Airway epithelial cell (primary cell): ENCODE measurements around a stretch of chr20.

DNA sequence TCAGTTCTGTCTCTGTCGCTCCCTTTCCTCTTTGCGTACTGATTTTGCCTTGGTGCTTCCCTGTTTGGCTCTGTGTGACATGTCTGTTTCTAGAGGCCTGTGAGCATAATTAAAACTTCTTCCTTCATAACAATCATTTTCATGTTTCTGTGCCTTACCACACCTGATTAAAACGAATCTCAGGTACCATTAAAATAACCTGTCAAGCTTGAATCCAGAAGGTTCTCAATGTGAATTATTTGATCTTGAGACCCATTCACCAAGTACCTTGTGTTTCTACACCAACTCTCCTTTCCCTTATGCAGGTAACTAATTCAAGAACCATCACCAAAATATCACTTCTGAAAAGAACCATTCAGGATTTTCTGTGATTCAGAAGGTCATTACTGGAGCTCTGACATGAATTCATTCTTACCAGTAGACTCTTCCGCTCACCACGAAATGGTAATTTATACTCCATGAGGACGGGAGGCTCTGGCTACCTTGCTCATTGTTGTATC, 42.7 kb downstream of the RALGAPA2 start:
- RAMPAGE, long total RNA = no peak

DNA sequence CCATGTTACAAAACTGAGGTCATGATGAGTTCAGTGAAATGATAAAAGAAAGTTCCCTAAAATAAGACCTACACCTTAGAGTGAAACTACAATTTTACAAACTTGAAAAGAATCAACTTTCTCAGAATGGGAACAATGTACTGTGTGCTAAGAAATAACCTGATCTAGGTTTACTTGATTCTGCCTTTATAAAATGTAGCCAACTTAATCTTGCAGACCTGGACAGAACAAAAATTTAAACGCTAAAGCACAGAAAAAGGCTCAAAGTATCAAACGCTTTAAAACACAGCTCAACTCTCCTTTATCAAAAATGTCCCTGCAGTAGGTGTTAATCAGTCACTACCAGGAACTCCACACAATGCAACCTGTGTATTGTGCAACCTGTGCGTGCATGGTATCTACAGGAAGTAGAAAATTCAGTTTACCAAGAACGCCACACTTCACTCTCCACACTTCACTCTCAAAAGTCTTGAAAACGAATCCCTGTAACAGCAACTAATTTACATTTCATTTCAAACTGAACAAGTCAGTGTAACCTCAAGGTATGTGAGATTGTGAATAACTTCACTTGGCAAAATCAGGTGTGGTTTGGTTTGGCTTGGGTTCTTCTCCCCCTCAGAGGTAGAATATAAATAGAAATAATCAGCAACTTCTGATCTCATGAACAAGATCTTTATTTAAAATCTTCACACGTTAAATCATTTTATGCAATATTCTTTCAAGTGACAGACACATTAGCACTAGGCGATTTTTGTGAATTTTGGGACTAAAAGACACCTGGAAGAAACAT, 1.7 kb downstream of the RALGAPA2 start:
- RAMPAGE, long total RNA = no peak

DNA sequence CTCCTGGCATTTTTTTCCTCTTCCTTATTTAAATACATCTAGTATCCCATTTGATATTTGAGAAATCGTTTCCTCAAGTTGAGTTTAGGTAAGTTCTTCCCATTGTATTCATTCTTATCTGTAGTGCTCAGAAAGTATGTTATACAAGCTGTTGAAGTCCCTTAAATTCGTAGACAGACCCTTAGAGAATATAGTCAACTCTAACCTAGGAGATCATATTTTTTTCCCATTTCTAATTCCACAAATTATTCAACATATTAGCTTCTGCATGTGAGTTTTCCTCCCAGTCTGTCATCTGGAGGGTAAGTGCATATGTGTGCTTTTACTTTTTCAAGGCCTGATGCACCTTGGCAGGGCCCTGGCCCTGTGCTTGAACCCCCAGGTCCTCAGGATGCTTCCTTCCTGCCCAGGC, 37.4 kb downstream of the NKX2-4 start:
- RAMPAGE, long total RNA = no peak

- RAMPAGE, long total RNA = no peak
Observed at GRCh38 chr20:21520503-21521190, 6.8 kb upstream of the NKX2-2 start.

GRCh38 chr20:22336291-22336675, 248.1 kb downstream of the FOXA2 start:
- RAMPAGE, long total RNA = no peak

DNA sequence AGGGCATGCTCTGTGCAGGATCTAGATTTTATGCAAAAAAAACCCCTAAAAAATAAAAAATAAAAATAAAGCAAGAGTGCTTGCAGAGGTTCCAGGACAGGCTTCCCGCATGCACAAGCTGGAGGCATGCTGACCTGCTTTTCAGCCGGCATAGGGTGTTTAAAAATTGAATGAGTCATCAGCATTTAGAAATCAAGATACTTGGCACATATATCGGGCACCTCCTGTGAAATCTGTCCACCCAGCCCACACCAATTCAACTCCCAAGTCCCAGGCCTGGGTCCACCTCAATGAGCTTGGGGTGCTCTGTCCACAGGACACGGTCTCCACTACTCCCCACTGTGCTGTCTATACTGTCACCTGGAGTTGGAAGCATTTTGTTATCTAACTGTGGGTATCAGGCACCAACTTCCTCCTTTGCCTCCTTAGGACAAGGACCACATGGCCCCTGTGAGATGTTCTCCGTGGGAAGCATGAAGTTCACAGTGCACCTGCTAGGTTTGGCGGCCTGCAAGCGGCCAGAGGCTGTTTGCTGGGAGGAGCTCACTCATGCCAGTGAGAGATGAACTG, 121.3 kb downstream of the FOXA2 start:
- RAMPAGE, long total RNA = no peak

DNA sequence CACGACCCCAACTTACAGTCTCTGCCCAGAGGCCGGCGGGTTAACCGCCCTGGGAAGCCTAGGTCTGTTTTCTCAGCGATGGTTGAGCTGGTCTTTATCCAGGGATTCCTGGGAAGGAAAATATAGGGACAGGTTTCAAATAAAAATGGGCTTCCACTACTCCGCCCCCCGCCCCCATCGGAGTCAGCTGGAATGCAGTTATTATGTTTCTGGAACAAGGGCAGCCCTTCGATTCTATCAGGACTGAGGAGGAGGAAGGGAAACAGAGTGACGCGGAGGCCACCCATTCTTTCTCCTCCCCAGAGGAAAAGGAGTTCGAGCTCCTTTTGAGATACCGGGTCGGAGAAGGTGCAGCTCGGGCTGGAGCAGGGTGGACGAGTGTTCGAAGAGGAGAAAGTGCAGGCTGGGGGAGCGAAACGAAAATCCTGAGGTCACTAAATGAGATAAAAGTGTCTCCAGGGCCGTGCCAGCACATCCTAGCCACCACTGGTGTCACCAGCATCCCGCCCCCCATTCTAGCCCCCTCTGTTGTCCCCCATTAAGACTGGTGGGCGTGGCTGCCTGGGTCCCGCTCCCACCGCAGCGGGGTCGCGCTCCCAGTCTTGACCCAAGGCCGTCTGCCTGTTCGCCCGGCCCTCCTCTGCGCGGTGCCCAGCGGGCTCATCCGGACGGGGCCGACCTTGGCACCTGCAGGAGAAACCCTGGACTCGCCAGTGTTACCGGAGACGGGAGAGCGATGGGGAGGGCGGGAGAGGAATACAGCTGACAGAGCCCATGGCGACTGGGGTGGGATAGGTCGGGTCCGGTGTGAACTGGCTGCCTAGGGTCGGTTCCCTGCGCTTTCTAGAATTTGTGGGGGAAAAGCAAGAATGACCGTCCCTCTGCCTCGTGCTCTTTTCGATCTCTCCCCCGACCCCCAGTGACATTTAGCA, 16.3 kb downstream of the FOXA2 start:
- RAMPAGE, long total RNA = no peak

DNA sequence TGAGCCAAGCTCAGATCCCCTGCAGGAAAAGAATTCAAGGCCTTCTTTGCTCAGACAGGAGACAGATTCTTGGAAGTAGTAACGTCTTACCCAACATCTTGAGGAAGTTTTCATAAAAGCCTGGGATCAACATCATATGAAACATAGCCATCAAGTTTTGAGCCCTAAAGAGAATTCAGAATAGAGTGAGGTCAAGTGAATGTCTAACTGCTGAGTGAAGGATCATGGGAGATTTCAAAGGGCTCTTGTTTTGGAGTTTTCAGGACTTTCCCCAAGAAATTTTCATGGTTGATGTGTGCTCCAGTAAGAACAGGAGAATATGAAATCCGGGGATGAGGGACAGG, 207.9 kb upstream of the FOXA2 start:
- RAMPAGE, long total RNA = no peak

DNA sequence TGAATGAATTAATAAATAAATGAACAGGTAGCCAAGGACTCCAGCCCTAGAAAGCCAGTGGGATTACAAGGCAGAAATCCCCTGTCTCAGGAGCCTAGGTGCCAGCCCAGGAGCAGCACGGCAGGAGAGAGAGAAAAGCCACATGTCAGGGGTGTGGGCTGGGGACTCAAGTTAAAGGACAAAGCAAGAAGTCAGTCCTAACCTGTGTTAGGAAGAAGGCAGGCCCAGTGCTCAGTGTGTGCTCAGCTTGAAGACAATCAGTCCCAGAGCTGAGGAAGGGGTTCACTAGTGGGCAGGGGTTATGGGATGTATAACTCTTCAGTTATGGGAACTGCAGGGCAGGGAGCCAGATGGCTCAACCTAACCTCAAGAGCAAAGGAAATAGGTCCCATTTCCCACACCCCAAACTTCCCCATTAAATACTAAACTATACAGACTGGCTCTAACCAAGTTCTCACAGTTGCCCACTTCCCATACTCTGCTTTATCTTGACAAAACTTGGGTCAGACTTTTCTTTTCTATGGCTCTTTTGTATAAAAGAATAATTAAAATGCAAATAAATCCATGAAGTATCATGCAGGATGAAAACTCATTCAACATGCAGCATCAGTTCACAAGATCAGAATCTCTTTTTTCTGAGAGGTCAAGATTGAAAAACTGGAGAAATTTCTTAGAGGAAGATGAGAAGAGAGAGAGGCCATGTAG, 7.4 kb upstream of the SSTR4 start:
- RAMPAGE, long total RNA = no peak

- RAMPAGE, long total RNA = no peak
Observed at GRCh38 chr20:23046312-23046833, 3.1 kb downstream of the THBD start.

- RAMPAGE, long total RNA = no peak
Observed at GRCh38 chr20:23100278-23101001, 14.3 kb upstream of the CD93 start.

DNA sequence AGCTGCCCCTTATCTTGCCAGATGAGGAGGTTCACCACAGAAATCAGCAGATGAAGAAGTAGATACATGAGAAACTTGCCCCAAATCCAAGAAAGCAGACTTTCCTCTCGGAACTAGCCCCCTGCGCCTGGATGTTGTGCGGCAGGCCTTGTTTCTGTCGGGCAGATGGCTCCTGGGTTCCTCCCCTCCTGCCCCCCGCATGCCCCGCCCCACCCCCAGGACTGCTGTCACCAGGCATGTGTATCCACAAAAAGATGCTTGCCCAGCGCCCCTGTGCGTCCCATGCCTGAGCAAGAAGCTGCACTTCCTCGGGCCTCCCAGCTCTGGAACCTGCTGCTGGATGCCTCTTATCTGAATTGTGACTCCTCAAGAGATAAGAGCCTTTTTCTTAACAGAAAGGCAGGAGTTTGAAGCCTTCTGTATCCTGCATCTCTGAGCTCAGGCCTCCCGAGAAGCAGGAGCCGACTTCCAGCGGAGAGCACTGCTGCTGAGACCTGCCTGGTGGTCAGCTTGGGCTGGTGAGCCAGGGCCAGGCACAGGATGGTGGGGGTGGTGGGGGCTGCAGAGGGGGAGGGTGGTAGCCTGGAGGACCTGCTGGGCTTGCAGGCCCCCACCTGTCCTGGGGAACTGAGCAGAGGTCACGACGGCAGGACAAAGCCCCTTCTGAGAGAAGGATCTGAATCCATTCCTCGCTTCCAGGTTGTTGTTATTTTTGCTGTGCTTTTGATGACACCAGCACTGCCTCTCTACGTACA, 35.4 kb upstream of the CD93 start:
- RAMPAGE, long total RNA = no peak

DNA sequence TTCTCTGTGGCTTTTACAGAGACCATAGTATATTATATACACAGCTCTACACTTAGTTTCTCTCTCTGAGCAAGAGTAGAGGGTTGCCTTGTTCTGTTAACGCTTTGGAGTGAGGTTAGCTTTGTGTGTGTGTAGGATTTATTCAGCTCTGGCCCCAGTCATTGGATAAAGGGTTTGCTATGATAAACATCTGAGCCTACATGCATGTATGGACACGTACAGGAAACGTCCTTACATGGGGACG, 53.3 kb upstream of the CD93 start:
- RAMPAGE, long total RNA = no peak

GRCh38 chr20:23149997-23150574, 64.0 kb upstream of the CD93 start:
- RAMPAGE, long total RNA = no peak

- RAMPAGE, long total RNA = no peak
Observed at GRCh38 chr20:23187651-23188177, 101.6 kb upstream of the CD93 start.

GRCh38 chr20:23246449-23247621, 103.8 kb upstream of the NXT1 start:
- RAMPAGE, long total RNA = no peak

GRCh38 chr20:23411949-23412524, 9.3 kb downstream of the NAPB start:
- RAMPAGE, long total RNA = no peak

DNA sequence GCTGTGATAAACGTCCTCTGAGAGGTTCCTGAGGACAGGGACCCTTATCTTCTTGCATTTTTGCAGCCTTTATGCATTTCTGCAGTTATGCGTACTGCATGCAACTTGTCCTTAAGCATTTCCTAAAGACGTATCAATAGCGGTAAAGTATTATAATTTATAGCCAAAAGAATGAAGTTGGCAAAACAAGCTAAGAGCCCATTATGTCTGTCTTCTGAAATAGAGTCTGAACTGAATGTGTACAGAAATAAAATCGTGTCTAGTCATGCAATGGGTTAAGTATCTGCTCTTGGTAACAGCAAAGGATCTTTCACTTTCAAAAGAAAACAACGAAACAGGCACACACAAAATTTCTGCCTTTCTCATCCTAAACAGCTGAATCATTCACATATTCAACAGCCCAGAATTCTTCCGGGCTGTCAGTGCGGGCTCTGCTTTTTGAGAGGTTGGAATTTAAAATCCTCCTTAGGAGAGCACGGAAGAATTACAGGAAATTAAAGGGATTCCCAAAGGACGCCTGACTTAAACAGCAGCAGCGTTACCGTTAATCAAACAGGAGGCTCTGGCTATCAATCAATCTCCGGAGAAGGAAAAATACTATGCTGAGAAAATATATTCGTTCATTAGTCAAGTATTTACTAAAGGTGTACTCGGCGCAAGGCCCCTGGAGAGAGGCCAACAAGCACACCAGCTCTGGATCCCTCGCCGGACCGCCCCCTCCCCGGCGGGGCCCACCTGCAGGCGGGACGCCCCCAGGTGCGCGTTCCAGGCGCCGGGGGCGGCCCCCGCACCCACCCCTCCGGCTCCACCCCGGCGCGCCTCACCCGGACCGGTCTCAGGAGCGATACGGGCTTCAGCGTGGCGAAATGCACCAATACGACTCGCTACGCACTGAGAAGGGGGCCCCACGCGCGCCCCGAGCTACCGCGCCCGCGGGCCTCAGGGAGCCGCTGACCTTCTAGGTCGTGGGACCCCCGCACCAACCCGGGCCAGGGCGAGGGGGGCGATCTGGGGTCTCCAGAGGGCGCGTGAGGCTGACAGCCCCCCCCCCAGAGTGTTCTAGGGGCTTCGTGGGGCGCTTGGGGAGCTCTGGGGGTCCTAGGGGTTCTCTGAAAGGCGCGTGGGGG, 1.2 kb downstream of the NAPB start:
- RAMPAGE, long total RNA = no peak

GRCh38 chr20:23436640-23437140, 2.8 kb upstream of the CSTL1 start:
- RAMPAGE, long total RNA = no peak

DNA sequence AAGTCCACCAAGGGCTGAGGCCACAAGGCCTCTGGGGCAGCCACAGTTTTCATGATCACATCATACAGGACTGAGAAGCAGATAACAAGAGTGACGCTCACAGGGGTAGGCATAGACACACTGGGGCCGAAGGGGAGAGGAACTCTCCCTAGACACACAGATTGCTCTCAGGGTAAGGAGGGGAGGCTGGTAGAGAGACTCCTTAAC, 224 bp downstream of the CST8 start:
- RAMPAGE, long total RNA = no peak